Gastroesophageal sphincter (tissue), 4 donors: ENCODE measurements around the gene TENT4B.

- PRO-cap, result no peak
- RAMPAGE, long total RNA, 4 experiments, result no peak in any of the 4 experiments
Measured at GRCh38 chr16:48431895-48432573, 46.8 kb upstream of the SIAH1 start.

- PRO-cap, result no peak
- RAMPAGE, long total RNA, 4 experiments, result no peak in any of the 4 experiments
Measured at GRCh38 chr16:48479957-48480382, 94.8 kb upstream of the SIAH1 start.

DNA sequence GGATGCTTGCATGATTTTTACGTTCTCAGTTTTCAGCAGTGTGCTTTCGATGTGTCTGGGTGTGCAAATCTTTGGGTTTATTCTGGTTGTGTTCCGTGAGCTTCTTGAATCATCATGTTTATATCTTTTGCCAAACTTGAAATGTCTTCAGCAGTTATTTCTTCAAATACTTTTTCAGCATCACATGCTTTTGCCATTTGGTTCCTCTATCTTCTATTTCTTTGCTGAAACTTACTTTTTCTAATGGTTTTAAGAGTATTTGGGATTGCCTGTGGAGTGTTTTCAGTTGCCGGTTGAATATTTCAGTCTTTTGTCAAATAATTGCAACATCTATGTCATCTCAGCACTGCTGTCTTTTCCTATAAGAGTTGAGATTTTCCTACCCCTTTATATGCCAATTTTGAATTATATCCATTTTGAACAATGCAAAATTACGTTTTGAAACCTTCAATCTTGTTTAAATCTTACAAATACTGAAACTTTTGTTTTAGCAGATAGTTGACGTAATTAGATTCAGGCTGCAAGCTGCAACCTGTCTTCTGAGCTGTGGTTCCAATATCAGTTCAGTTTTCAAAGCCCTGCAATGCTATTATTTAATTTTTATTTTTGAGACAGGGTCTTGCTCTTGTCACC, 41.1 kb downstream of the N4BP1 start:
- PRO-cap, result no peak
- RAMPAGE, long total RNA, 4 experiments, result no peak in any of the 4 experiments

DNA sequence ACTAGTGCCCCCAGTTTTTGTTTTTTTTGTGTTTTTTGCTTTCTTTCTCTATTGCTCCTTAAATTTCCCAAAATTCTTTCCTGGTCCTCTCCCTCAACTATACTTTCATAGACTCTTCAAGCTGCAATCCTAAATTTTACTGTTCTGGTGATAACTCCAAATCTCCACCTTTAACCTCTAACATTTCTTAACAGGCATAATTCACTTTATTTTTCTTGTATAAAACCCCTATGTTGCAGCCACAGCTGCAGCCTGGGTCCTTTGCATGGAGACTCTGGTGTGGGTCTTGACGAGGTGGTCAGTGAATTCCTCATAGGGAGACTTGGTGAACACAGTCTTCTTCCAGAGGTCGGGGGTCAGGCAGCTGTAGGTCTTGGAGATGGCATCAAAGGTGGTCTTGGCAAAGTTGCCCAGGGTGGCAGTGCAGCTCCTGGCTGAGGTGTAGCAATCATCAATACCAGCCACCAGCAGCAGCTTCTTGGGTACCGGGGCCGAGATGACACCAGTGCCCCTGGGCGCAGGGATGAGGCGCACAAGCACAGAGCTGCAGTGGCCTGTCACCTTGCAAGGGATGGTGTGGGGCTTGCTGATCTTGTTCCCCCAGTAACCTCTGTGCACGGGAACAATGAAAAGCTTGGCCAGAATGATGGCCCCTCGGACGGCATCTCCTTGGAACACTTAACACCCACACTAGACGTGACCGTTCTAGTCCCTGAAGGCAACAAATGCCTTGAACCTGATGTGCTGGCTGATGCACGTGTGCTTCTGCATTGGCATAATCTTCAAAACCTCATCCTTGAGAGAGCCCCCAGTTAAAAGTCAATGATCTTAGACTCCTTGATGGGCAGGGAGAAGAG, 32.5 kb downstream of the N4BP1 start:
- PRO-cap, result no peak
- RAMPAGE, long total RNA, 4 experiments, result start-site peak on the minus strand in 1 of 4 experiments, centred at position 643 of the sequence, 10 reads per replicate

DNA sequence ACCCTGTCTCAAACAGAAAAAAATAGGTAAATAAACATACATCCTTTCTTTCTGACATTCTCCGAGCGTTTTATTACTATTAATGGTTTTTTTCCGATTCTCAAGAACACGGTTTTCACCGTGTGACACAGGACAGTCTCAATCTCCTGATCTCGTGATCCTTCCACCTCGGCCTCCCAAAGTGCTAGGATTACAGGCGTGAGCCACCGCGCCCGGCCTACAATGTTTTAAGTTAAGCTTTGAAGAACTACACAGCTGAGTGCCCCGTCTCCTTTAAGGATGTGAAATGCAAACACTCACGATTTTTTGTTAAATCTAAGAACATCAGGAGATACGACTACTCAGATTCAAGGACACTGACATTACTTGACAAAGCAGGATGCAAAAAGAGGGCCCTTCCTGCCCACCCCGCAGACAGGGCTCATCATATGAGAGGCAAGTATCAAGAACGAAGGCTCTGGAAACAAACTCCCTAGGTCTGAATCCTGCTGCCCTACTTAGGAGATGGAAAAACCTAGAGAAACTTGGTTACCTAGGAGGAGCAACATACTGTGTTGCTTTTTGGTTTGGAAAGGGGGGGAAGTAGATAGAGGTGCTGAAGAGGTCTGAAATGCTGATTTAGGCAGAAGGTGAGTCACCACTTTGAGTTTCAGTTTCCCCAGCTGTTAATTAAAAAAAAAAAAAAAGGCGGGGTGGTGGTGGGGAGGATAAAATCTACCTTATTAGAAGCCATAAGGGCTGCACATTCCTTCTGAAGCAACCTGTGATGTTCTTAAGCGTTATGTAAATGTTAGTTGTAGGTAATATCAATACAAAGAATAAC, 1.7 kb downstream of the N4BP1 start:
- PRO-cap, result no peak
- RAMPAGE, long total RNA, 4 experiments, result no peak in any of the 4 experiments

DNA sequence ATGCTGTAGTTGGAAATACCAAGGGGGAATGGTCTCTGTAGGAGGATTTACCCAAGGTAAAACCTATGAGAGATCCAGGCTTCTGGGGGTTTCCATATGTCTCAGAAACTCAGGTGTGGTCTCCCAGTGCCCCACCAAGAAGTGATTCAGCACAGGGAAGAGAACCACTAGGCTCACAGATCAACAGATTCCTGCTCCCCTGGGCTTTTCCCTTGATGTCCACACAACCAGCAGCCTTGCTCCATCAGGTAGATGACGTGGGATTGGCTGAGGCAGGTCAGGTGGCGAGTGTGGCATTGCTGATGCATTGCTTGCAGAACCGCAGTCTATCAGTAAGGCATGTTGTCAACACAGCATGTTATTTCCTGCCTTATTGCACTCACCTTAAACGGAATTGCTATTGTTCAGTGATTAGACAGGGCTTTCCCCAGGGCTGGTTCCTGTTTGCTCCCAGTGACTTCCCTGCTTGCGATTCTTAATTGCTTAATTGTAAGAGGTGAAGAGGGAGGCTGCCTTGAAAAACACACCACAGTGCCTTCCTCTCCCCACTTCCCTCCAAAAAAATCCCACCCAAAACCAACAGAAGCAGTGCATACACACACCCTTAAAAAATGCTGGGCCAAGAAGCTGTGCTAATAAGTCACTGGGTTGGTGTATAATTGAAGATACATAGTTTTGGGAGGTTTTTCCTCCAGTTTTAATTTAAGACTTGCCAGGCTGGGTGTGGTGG, 1.8 kb upstream of the N4BP1 start:
- PRO-cap, result no peak
- RAMPAGE, long total RNA, 4 experiments, result no peak in any of the 4 experiments

GRCh38 chr16:49278810-49279617, 2.6 kb downstream of the CBLN1 start:
- PRO-cap, result no peak
- RAMPAGE, long total RNA, 4 experiments, result no peak in any of the 4 experiments

DNA sequence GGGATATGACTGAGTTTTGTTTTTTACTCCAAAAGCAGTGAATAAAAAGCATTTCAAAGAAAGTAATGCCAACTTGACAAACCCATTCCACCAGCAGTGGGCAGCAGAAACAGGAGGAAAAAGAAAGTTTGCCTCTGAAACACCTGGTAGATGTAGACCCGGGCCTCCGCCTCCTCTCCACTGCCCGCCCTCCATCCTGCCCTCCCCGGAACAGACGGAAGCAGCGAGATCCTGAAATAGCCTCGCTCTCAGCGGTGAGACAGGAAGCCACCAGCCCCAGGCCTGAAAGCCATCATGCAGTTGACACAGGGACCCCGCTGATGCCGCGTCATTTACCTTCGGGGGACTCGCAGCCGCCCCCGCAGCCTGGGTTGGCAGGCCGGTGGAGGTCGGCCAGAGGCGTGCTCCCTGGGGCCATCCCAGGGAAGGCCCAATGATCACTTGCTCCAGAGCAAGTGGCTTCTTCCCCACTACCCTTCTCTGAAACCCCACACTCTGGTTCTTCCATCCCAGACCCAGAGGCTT, 67.8 kb downstream of the C16orf78 start:
- PRO-cap, result no peak
- RAMPAGE, long total RNA, 4 experiments, result no peak in any of the 4 experiments

- PRO-cap, result no peak
- RAMPAGE, long total RNA, 4 experiments, result no peak in any of the 4 experiments
Measured at GRCh38 chr16:49557097-49557576, 183.5 kb downstream of the C16orf78 start.

DNA sequence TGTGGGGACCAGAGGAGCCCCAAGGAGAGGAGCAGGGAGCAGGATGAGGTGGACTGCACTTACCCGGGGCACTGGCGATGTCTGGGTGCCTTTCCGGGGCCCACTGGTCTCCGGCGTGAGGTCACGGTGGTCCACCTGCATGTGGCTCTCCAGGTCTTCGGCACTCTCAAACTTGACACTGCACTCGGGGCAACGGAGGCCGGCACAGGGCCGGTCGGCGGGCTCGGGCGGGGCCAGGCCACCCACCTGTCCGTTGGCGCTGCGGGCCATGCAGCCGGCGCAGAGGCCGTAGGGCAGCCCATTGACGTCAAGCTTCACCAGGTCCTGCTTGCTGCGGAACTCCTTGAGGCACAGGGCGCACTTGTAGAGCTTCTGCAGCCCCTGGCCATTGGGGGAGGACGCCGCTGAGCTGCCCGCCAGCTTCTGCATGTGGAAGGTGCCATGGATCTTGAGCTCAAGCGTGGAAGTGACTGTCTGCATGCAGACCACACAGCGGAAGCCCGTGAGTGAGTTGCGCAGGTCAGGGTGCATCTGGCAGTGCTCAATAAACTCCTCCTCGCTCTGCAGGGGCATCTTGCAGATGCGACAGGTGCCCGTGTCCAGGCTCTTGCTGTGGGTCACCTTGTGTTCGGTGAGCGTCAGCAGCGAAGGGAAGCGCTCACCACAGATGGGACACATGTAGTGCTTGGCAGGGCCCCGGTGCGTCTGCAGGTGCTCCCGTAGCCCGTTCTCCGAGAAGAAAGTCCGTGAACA, 220.1 kb downstream of the ZNF423 start:
- PRO-cap, result no peak
- RAMPAGE, long total RNA, 4 experiments, result no peak in any of the 4 experiments

- PRO-cap, result no peak
- RAMPAGE, long total RNA, 4 experiments, result no peak in any of the 4 experiments
Measured at GRCh38 chr16:49638022-49638769, 217.7 kb downstream of the ZNF423 start.

- PRO-cap, result no peak
- RAMPAGE, long total RNA, 4 experiments, result no peak in any of the 4 experiments
Measured at GRCh38 chr16:49828824-49829458, 27.0 kb downstream of the ZNF423 start.

- PRO-cap, result bidirectional peak, plus-strand start at chr16:49858508, minus-strand start at chr16:49858324; bidirectional peak, plus-strand start at chr16:49858902, minus-strand start at chr16:49858682
- RAMPAGE, long total RNA, 4 experiments, result no peak in any of the 4 experiments
Measured at GRCh38 chr16:49858219-49859071, 2.5 kb upstream of the ZNF423 start.

- PRO-cap, result no peak
- RAMPAGE, long total RNA, 4 experiments, result no peak in any of the 4 experiments
Measured at GRCh38 chr16:49986288-49987058, 38.6 kb upstream of the CNEP1R1 start.

DNA sequence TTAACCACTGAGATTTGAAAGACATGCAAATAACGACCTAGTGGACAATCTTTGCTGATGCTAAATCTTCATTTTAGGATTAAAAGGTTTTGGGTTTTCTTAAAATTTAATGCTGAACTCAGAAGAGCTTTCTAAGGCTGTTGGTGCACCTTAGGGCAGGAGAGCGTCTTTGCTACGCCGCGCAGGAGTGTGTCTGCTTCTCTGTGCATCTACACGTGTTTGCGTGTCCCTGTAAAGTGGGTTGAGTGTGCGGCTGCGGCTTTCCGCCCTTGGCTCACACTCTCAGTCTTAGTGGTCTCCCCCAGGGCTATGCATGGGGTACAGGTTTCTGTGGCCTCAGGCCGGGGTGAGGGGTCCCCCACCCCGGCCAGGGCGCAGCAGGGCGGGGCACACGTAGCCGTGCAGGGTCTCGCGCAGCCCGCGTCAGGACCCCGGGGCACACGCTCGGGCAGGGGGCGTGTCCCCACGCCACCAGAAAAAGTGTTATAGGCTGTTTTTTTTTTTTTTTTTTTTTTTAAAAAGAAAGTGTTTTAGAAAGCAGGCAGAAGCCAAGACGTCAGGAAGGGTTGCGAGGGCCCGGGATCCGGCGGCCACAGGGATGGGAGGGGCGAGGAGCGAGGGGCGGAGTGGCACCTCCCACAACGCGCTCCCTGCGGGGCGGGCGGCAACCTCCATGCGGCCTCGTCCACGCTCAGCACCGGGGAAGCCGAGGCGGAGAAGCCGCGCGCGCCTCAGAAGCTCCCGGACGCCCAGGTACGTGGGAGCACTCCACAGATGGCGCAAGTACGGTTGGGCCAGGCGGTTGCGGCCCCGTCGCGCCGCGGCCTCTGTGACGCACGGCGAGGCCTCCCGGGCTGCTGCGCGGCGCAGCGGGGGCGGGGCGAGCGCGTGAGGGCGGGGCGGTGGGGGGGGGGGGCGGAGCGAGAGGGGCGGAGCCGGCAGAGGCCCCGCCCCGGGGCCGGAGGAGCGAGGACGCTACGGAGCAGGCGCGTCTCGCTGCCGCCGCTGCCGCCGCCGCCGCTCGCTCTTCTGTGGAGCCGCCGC, at the start of gene TENT4B:
Gene TENT4B, plus strand, starts transcription at position 1,027 of the 1,044 bp plus-strand sequence.
- PRO-cap, result bidirectional peak, plus-strand start at position 639 of the sequence, minus-strand start at position 600 of the sequence; bidirectional peak, plus-strand start at position 941 of the sequence, minus-strand start at position 868 of the sequence
- RAMPAGE, long total RNA, 4 experiments, result no peak in any of the 4 experiments

DNA sequence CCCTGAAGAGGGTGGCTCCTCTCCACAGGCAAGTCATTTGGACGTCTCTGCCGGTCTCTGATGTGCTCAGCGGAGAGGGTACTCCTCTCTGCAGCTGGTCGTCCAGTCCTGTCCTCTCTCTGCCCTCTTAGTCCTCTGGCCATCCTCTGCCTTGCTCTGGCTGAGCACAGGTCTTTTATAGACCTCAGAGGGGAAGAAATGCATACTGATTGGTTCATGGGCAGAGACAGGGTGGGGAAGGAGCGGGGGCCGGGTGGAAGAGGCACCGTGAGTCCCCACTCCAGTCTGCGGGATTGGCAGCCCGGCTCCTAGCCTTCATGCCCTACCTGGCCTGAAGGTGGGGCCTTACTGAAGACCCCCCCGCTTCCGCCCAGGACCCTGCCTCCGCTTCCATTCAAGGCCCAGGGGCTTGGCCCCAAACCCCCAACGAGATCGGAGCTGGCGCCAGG, 69.9 kb upstream of the NKD1 start:
- PRO-cap, result no peak
- RAMPAGE, long total RNA, 4 experiments, result no peak in any of the 4 experiments

GRCh38 chr16:50549054-50549887, 1.1 kb downstream of the NKD1 start:
- PRO-cap, result no peak
- RAMPAGE, long total RNA, 4 experiments, result no peak in any of the 4 experiments

GRCh38 chr16:50549888-50550650, 1.9 kb downstream of the NKD1 start:
- PRO-cap, result bidirectional peak, plus-strand start at chr16:50550246, minus-strand start at chr16:50550256; unidirectional peak, minus-strand start at chr16:50550532
- RAMPAGE, long total RNA, 4 experiments, result no peak in any of the 4 experiments

GRCh38 chr16:50668479-50669067, 12.5 kb downstream of the SNX20 start:
- PRO-cap, result no peak
- RAMPAGE, long total RNA, 4 experiments, result no peak in any of the 4 experiments

DNA sequence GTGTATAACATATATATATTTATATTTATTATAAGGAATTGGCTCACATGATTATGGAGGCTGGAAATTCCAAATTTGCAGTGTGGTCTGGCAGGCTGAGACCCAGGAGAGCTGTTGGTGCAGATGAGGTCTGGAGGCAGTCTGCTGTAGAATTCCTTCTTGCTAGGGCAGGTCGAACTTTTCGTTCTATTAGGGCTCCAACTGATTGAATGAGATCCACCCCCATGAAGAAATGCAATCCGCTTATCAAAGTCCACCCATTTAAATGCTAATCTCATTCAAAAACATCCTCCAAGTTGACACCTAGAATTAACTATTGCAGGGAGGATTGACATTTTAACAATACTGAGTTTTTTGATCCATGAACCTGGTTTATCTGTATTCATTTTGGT, 85.0 kb downstream of the CYLD start:
- PRO-cap, result no peak
- RAMPAGE, long total RNA, 4 experiments, result no peak in any of the 4 experiments